Neural progenitor cell (in vitro differentiated cells): ENCODE data around the genes STK24, UBAC2 and CLYBL.

DNA sequence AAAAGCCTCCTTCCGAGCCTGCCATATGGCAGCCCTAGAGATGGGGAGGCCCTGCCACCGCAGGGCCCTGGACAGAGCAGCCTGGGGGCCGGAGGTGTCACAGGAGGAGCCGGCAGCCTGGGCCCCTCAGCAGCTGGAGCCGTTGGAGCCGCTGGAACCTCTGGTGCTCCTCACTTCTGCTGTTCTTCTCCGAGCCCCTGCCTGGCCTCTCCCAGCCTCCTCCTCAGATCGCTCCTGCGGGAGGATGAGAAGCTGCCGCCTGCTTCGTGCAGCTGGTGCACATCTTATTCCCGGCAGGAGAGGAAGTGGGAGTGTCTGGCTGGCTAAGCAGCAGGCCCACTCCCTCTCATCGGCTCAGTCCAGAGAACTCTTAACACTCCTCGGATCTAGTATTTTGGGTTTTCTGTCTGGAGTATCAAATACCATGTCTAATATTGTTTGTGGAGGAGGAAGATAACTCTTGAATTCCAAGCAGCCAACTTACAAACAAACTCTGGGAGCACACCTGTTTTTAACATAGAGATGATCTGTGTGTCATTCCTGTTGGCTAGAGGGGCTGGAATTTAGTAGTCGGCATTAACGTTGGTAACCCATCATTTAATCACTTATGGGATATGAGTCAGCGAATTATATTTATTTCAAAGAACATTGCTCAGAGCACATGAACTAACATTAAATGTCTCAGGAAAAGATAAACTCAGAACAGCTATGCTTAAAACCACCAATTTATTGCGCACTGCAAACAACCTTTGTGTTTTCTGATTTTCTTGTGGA is 37.1 kb upstream of the RNF113B start:
- RAMPAGE, long total RNA, result no peak

DNA sequence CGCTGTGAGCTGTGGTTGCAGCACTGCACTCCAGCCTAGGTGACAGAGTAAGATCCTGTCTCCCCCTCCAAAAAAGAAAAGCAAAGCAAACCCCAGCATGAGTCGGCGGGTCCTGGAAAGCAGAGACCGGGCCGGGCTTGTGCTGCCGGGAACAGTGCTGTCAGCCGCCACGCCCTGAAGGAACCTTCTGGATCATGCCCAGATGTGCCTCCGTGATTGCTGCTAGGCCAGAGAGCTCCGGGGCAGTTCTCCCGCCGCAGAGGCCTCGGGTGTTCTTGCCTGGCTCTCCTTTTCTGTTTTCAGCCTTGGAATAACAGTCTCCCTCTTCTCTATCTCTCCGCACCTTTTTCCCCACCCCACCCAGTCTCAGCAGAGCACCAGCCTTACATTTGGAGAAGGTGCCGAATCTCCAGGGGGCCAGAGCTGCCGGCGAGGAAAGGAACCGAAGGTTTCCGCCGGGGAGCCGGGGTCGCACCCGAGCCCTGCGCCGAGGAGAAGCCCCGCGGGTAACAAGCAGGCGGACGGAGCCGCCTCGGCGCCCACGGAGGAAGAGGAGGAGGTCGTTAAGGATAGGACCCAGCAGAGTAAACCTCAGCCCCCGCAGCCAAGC is 181.9 kb downstream of the STK24 start:
- RAMPAGE, long total RNA, result no peak

GRCh38 chr13:98450357-98451180 is 126.3 kb downstream of the STK24 start:
- RAMPAGE, long total RNA, result no peak

- RAMPAGE, long total RNA, result no peak
These were observed 73.1 kb downstream of the STK24 start for GRCh38 chr13:98503754-98504298.

- RAMPAGE, long total RNA, result no peak
These were observed 34.7 kb downstream of the STK24 start for GRCh38 chr13:98542091-98542815.

GRCh38 chr13:98565665-98566196 is 11.2 kb downstream of the STK24 start:
- RAMPAGE, long total RNA, result no peak

- RAMPAGE, long total RNA, result no peak
These were observed at the start of gene STK24 for GRCh38 chr13:98576950-98577178. TSS of gene STK24 (minus strand) at chr13:98577107.

GRCh38 chr13:98687457-98687942 is 65.0 kb downstream of the SLC15A1 start:
- RAMPAGE, long total RNA, result no peak

GRCh38 chr13:98809202-98809515 is 56.7 kb upstream of the SLC15A1 start:
- RAMPAGE, long total RNA, result no peak

DNA sequence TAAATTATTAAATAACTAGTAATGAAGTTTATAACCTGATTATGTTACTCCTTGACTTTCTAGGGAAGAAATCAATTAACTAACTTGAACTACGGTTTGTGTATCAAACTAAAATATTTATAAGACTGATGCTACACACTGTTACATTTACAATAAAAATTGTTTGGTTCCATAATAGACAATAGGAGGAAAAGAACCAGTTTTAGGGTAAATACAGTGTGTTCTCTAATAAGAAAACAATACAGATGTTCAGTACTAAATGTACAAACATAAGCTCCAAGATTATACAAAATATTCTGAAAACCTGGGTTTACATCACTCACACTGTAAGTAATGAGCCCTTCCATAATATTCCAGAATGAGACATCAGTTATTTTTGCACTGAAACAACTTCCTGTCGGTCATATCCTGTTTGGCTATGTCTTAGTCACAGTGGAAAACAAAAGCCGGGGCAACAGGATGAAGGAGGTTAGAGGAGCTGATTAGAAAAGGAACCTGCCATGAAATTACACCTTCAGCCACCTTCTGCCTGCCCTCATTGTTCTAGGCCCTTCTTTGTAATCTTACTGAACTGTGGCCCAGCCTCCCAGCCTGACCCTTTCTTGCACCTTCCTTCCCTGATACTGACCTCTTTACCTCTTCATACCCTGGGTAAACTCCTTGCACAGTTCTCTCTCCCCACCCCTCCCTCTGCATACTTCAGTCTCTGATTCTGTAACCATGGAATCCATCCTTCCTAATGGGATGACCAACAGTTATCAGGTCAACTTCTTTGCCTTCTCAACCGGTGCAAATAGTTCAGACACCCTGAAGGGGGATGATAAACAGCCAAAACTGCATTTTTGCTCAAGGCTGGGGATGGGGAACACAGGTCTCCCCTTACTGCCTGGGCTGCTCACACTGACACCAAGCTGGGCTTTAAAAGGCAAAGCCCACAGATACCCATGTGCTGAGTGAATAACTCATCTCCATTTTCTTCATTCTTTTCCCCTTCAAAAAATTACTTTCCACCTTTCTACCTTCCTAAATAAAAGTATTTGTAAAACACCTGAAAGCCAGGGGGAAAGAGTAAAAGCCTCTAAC is 67.3 kb downstream of the DOCK9 start:
- RAMPAGE, long total RNA, result no peak

DNA sequence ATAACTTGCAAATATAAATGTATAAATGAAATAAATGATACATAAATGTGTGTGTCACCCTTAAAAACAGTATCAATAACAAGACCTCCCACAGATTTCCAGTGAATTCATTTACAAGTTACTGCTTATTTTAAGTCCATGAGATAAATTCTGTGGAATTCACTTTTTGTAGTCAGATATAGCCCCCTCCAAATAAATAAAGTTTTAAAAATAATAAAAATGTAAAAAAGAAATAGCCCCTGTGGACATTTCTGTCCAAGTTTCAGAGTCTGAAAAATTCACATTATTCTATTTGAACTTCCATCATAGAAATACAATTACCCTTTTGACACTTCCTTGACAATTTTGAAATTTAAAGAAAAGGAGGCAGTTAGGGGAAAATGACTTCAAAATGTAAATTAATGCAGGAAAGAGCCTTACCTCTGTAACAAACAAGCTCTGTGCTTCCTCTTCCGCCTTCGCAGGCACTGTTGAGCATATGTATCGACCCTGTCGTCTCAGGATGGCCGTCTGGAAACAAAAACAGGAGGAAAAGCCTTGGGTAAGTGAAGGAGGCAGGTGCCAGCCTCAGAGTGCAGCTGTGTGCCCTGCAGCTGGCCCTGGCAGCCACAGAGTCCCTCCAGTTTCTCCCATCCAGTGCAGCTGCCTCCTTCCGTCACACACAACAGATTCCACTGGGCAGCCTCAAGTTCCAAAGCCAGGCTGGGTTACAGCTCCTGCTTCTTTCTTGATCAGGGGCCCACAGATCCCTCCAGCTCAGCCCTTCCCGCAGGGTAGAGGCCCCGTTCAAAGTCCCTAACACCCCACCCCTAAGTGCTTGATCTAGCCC is 47.9 kb downstream of the DOCK9 start:
- RAMPAGE, long total RNA, result no peak

GRCh38 chr13:99200031-99200998 is at the start of gene UBAC2:
TSS of gene UBAC2 (plus strand) at chr13:99200854.
- RAMPAGE, long total RNA, result no peak

- RAMPAGE, long total RNA, result no peak
These were observed 28.2 kb downstream of the UBAC2 start for GRCh38 chr13:99228575-99229490.

- RAMPAGE, long total RNA, result no peak
These were observed 22.0 kb upstream of the GPR18 start for GRCh38 chr13:99280040-99280714.

DNA sequence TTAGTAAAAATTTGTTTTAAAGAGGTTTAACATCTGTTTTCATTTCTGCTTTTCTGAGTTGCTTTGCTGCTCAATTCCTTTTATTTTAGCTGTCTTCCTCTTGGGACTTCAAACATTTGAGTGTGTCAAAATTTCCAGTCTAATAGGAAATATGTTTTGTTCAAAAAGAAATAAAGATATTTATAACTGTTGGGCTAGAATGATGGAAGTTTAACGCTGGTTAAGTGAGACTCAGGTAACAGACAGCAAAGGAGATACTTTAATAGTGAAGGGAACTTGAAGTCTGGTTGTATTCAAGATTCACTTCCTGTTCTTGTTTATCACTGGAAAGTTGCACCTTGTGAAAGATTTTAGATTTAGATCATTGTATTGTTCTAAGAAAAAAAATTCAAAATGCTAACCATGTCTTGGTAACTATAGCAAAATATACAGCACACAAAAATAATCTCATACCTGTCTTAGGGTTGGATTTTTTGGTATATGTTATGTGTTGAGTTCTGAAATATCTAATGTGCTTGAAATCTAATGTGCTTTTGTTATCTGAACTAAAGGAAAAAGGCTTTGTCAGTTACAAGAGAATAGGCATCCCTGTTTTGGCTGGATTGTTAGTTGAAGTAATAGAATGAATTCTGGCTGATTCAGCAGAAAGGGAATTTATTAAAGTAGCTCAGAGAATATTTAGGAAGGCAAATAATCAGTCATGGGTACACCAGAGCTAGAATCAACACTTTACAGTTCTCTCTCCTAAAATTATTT is 24.4 kb upstream of the GPR18 start:
- RAMPAGE, long total RNA, result no peak

DNA sequence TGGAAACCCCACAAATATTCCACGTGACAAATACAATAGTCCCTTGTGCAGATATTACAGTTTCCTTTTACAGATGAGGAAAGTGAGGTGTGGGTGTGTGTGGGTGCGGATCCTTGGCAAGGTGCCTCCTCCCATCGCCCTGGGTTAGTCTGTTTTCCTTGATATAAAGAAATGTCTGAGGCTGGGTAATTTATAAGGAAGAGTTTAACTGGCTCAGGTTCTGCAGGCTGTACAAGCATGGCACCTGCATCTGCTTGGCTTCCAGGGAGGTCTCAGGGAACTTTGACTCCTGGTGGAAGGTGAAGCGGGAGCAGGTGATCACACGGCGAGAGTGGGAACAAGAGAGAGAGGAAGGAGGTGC is 96.5 kb upstream of the GPR183 start:
- RAMPAGE, long total RNA, result no peak

- RAMPAGE, long total RNA, result no peak
These were observed 40.5 kb upstream of the TM9SF2 start for GRCh38 chr13:99460698-99461233.

- RAMPAGE, long total RNA, result no peak
These were observed 25.0 kb downstream of the TM9SF2 start for GRCh38 chr13:99525891-99526973.

GRCh38 chr13:99606626-99607353 is at the start of gene CLYBL:
TSS of gene CLYBL (plus strand) at chr13:99606690.
- RAMPAGE, long total RNA, result no peak

DNA sequence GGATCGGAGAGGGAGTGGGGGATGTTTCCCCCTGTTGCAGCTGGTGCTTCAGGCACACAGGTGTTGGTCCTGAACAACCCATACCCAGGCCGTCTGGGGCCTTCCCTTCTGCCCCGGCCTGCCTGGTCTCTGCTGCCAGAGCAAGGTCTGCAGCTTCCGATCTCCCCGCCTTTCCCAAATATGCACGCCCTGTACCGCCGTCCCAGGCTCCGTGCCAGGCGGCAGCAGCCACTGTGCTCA is 48.6 kb downstream of the ZIC5 start:
- RAMPAGE, long total RNA, result no peak